Zone of skin (tissue), 1 donor: Measurements from ENCODE around the genes SLC48A1 and HDAC7.

- RRBS = 7% methylated on average over 15 of the region's 32 CpGs
Observed at GRCh38 chr12:46269564-46270416, 947 bp upstream of the SLC38A1 start.

GRCh38 chr12:46364778-46365550 lies 7.6 kb downstream of the SLC38A2 start:
- RRBS = no CpG with 5 or more reads among the region's 3 CpGs

DNA sequence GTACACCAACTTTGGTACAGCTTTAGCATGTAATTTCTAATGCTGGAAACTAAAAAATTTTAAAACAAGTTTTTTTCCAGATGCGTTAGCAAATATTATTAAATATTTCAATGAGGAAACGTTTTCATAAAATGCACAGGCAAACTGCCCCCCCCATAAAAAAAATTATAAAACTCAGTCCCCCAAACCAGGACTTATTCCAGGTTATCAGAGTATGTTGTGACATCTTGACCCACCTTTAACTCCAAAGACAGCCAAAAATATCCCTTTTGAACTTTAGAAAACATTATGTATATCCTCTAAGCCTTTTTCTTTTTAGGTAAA lies 7.1 kb downstream of the SLC38A2 start:
- RRBS = no CpG with 5 or more reads among the region's 2 CpGs

- RRBS = no CpG with 5 or more reads among the region's 2 CpGs
Observed at GRCh38 chr12:46384341-46384646, 11.7 kb upstream of the SLC38A2 start.

DNA sequence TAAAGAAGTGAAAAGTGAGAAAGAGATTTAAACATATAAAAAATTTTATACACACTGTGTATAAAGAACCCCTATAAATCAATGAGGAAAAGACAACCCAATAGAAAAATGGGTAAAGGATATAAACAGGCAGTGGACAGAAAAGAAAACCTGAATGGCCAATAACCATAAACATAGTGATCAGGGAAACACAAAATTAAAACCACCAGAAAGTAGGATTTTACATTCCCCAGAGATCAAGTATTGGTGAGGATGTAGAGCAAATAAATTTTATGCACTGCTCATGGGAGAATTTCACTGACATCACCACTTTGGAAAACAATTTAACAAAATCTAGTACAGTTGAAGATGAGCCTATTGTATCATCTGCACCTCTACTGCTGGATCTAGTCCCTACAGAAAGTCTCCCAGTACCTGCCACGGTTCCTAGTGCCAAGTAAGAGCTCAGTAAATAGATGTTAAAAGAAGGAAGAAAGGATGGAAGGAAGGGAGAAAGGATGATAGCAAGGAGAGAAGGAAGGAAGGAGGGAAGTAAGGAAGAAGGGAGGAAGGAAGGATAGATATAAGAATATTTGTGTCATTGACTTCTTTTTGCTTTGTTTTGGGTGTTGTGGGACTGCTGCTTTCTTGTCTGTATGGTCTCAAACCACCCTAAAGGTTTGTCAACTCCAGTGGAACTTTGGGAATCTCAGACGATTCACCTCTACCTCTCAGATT lies 21.9 kb upstream of the SLC38A2 start:
- RRBS = no CpG with 5 or more reads among the region's 2 CpGs

GRCh38 chr12:46461478-46462011 lies 89.0 kb upstream of the SLC38A2 start:
- RRBS = no CpG with 5 or more reads among the region's 5 CpGs

DNA sequence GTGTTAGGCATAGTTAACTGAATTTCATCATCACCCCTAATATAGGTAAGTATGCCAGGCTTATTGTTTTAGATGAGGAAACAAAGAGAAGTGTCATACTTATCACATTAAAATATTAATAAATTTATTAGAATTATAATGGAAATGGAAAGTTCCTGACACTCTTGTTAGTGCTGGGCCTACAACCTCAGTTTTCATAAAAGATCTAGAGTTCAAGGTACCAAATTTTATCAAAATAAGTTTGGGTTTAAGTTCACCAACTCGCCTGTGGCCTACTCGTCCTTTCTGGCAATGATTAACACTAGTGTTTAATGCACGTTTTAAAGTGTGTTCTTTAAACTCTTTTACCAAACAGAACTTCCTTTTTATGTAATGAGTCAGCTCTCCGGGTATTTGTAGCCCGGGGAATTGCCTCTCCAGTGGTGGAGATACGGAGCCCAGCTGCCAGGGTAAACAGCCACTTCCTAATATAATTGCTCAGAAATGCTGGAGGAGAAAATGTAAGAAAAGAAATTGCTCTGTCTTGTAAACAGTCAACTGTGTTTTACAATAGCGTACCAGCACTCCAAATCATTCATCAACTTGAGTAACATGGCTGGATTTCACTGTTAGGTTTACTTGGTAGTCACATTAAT lies 101.0 kb upstream of the SLC38A2 start:
- RRBS = no CpG with 5 or more reads among the region's 7 CpGs

GRCh38 chr12:46524010-46524742 lies 151.6 kb upstream of the SLC38A2 start:
- RRBS = no CpG with 5 or more reads among the region's 8 CpGs

DNA sequence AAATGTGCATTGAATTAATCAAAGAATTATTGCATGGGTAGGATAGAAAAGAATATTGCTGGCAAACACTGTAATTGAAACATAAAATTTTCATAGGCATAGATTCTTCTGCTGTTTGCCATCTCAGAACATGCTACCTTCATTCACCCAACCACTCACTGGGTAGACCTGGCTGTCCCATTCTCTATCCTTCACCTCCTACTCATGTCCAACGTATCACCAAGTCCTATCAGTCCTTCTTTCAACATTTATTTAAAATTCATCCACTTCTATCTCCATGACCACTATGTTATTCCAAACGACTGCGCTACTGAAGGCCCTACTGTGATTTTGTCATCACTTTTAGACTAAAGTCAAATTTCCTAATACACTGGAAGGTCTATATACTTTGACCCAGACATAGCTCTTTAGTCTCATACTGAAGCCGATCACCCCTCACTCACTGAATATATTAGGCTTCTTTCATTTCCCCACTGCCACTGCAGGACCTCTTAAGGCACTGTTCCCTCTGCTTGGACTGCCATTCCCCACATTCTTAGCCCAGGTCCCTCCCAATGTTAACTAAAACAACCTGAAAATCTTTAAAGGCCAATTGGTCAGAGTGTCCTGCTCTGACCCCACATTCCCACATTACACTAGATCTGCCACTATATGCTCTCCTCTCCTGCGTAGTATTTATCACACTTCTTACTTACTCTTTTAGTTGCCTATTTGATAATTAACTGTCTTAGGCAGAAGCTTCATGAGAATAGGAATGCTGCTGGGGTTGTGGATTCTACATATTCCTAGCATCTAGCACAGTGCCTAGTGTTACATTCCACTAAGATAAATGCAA lies 25.6 kb downstream of the SLC38A4 start:
- RRBS = no CpG with 5 or more reads among the region's 5 CpGs

- RRBS = no CpG with 5 or more reads among the region's 2 CpGs
Observed at GRCh38 chr12:47038090-47038801, 41.2 kb upstream of the PCED1B start.

DNA sequence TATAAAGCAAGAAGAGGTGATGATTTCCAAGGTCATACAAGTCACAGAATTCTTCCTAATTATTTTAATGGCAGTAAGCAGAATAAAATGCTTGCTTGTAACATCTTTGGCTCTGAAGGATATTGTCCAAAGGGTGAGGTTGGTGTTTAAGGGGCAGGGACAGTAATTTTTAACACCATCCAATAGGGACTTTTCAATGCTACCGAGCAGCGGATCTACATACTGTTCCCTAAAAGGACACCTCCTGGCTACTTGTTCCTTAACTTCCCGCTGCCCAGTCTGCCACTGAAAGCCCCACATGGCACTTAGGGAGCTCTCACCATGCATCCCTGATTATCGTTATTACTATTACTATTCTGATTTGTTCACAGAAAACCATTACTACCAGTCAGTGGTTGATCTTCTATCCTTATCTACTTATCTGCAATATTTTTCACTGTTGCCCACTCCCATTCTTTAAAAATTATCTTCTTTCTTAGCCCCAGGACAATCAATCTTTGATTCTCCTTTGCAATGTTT lies 4.0 kb upstream of the PCED1B start:
- RRBS = no CpG with 5 or more reads among the region's 4 CpGs

DNA sequence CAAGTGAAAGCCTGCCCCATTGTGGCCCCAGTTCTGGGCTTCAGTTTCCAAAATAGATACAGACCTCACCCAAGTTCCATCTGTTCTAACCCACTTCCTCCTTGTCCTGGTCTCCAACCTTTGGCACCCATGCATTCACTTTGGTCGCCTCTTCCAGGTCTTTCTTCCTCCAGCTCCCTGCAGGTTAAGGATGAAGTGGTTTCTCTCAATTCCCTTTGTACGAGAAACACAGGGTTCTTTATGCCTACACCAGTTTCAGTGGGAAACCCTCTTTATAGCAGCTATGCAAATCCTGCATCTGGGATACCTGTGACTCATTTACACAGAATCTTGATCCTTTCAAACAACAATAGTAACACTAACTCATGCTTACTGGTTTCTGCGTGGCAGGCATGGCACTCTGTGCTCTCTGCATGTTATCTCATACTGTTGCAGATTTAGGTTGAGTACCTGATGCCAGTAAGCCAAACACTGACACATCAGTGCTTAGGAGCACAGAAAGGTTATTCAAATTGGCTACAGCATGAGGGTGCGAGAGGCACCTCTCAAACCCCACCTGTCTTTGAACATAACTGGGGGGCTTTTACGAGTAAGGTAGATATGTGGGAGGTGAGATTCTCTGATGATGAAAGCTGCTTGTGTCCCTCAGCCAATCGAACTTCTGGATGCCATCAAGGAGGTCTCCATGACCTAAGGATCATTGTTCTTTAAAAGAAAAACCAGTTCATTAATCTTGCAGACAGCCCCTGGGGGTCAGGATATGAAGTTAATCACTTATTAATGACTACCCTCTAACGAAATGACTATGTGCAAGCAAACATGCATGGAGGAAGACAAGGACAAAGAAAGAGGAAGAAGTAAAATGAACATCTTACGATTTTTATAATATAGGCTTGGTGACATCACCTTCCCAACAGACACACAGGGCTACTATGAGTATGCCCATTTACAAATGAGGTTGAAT lies 110.8 kb upstream of the AMIGO2 start:
- RRBS = no CpG with 5 or more reads among the region's 8 CpGs

DNA sequence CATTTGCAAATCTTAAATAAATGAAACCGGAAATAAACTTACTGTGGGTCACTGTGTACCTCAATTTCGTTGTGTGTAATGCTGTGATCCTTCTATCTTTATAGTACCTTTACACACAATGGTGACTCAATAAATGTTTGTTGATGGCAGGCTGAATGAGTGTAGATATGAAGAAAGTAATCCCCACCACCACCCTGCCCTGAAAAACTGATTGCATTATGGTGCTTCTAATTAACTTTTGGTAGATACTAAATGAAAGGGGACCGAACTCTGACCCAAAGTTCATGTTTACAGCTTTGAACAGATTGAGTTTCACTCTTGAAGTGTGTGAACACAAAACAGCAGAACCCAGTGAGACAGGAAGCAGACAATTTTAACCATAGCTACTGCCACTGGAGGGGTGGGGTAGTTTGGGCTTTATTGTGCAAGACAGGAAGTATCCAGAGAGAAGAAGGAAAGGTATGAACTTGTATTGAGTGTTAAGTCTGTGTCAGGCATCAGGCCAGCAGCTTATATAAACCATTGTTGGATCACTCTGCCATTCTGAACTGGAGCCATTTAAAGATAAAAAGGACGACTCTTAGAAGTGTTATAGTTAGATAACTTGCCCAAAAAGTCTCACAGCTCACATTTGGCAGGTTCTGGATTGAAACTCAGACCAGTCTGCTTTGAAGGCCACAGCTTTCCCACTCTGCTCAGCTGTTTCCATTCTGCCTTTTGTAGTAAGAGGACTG lies 197.0 kb upstream of the AMIGO2 start:
- RRBS = no CpG with 5 or more reads among the region's 4 CpGs

DNA sequence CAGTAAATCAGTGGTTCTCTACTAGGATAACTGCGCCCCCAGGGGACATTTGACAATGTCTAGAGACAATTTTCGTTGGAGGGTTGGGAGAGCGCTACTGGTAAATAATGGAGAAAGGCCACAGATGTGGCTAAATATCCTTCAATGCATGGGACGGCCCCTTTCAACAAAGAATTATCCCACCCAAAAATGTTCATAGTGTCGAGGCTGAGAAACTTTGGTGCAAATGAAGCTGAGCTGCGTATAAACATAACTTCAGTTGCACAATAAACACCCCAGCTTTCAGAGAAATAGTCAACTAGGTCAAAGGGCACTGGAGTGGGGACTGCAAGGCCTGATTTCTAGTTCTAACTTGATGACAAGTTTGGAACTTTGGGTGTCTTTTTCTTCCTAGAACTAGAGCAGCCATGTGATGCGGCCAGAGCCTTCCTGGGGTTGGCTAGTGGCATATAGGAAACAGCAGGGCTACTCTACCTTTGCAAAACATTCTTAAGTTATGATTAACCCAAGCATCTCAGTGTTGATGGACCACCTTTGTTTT lies 298.4 kb upstream of the AMIGO2 start:
- RRBS = no CpG with 5 or more reads among the region's 7 CpGs

DNA sequence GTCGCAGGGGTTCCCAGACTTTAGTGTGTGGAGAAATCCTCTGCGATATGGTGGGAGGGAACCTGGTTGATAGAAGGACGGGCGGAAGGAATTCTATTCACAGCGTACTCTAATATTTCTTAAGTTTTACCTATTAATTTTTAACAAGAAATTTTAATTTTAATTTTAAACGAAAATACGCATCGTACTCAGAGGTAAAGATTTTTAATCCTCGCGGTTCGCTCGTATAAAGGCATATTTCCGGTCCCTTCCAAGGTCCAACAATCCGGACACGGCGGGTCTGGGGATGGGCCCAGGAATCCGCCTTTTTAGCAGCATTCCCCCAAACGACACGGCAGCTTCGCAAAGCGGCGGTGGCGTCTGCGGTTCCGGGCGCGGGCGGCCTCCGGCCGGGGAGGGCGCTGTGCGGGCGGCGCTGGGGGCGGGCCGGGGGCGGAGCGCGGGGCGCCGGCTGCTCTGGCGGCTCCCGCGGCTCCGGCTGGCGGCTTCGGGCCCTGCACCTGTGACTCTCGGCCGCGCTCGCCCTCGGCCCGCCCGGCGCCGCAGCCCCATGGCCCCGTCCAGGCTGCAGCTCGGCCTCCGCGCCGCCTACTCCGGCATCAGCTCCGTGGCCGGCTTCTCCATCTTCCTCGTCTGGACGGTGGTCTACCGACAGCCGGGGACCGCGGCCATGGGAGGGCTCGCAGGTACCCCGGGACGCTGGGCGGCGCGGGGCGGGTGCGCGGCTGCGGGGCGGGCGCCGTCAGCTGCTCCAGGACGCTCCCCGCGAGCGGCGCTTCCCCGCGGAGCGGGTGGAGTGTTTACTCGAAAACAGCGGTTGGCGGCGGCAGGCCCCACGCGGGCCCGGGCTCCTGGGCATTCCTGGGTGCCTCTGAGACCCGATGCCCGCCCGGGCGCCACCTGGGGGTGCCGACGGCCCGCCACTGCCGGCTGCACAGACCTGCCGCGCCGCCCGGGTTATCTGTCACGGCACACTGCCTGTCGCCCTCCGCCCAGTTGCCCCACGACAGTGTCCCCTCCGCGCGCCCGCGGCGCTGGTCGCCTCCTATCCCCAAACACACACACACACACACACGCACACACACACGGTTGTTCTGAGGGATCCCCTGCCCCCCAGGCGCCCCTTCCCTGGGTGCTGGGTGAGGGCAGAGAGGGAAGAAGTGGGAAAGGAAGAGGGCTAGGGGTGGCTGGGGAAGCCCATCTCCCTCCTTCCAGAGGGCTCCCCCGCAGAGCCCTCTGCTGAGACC lies at the start of gene SLC48A1:
Gene SLC48A1, plus strand, starts transcription at position 484 of the 1,247 bp plus-strand sequence.
- RRBS = 2% methylated on average over 47 of the region's 125 CpGs

- RRBS = no CpG with 5 or more reads among the region's 16 CpGs
Observed at GRCh38 chr12:47811478-47812500, 7.9 kb downstream of the HDAC7 start.

DNA sequence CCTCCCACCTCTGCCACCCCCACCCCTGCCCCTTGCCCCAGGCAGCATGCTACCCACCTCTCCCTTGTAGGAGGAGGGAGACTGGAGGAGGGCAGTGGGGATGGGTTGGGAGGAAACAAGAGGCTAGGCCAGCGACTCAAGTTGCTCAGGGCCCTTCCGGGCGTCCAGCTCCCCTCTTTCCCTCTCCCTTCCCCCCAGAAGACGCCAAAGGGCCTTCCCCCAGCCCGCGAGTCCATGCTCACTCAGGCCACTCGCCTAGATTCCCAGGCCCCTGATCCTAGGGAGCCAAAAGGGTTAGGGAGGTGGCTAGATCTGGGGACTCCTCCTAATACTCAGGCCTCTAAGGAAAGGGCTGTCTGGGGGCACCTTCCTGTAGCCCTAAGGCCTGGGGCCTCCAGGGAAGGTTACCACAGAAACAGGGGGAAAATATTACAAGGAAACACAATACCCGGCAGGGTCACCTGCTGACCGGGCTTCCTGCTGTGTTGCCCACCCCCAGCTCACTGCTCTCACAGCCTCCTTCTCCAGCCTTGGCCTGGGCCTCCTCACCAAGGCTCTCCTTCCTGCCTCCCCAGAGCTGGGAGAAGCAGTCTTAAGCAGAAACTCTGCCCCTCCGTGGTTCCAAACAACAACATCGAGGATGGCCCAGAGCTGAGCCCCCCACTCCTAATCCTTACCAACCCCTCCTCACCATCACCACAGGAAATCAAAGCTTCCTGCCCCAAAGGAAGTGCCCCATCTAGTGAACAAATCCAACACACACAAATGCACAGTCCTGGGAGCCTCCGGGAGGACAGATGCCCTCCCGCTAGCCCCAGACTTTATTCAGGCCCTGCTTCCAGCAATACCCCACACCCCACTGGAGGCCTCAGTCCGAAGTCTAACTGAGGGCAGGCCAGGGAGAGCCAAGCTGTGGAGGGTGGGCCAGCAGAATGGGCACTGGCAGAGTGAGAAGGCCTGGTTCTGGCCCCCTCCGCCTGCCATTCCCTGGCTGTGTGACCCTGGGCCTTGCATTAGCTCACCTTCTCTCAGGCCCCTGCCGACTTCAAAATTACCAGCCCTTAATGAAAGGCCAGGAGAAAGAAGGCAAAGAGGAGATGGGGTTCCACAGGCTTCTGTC lies 2.7 kb downstream of the HDAC7 start:
- RRBS = no CpG with 5 or more reads among the region's 16 CpGs

DNA sequence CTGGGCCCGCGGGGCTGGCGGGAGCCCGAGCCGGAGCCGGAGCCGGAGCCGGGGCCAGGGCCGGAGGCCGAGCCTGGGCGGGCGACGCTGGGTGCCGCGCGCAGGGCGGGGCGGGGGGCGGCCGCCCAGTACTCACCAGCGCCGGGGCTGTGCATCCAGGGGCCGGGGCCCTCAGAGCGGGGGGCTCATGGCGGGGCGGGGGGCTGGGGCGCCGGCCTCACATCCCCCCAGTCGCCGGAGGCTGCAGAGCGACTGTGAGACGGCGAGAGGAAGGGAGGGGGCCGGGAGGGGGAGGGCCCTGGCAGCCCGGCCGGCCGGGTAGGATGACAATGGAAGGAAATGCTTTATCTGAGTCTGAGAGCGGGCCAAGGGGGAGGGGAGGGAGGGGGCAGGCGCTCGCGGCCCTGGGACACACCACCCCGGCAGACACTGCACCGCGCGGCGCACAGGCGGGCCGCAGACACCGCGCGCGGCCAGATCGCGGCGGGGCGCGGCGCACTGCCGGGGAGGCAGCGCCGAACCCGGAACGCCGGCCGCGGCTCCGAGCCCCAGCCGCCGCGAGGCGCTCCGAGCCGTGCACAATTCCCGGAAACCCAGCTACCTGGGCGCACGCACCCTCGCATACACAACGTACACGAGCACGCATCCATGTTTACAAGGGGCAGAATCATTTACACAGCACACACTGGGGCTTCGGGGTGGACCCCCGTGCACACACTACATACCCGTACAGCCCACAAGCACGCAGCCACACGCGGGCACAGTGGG lies at the start of gene HDAC7:
Gene HDAC7, minus strand, starts transcription at position 273 of the 768 bp plus-strand sequence.
- RRBS = 1% methylated on average over 57 of the region's 86 CpGs

- RRBS = no CpG with 5 or more reads among the region's 6 CpGs
Observed at GRCh38 chr12:47841578-47842244, 22.0 kb upstream of the HDAC7 start.